Placental epithelial cell (primary cell): ENCODE results near the gene TVP23A.

DNA sequence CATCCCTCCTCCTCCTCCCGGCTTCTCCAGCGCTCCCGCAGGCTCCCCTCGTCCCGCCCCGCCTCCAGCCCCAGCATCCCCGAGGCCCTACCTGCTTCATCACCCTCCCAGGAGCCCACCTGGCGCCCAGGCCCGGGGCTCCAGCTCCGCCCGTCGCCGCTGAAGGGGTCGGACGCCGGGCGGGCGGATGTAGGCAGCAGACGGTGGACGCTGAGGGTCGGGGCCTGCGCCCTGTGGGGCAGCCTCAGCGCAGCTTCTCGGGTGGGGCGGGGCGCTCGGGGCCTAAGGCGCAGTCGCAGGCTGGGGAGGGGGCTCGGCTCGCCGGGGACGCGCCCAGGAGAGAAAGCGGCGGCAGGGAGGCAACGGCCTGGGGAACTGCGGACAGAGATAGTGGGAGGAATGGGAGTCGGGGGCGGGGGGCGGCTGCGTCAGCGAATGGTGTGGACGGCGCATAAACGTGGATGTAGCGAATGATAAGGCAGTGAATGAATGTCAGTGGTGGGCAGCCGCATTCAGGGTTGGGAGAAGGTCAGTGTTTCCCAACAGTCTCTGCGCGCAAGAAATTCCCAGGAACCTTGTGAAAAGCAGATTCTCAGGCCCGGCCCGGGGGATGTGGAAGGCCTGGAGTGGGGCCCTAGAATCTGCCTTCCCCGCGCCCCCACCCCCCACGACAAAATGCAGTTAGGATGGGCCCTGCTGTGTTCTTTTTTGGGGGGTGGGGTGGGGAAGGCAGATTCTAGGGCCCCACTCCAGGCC is at the start of gene TVP23A:
TSS of gene TVP23A (minus strand) at position 401 of the 756 bp plus-strand sequence.
- CAGE, long polyA plus RNA, result no peak

DNA sequence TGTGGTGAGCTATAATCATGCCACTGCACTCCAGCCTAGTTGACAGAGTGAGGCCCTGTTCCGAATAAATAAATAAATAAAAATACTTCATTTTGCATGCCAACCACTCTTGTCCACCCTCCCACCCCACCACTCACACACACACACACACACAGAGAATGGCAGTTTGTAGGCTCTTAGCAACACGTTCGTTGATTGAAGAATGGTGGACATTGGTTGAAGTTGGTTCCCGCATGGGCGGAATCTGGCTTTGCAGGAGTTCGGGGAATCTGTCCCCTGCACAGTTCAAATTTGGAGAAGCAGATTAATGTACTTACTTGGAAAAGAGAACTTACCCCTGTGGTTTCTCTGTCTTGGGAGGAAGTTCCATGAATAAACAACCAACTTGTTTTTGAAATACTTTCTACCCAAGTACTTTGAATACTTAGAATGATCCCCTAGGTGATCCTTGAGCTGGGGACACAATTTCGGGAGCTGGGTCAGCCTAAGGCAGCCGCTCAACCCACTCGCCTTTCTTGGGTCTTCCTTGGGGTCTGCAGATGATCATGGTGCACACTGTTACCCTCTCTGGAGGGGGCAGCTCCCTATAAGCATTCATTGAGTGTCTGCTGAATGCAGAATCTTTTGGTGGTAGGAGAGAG is 28.1 kb upstream of the TVP23A start:
- CAGE, long polyA plus RNA, result no peak

GRCh38 chr16:10888487-10889083 is 11.6 kb downstream of the CIITA start:
- CAGE, long polyA plus RNA, result no peak

DNA sequence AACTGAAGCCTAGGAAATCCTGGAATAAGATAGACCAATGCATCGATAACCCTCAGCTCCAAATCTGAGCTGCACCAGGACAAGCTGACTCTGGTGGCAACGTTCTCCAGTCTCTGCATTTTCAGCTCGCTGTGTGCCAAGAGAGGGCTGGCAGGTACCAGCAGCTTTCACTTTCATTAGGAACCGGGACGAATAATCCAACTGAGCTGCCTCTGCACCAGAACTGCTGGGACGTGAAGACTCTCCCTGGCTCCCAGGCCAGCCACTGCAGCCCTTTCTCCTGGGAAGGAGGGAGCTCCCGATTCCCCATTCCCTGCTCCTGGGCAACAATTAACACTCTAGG is 4.8 kb downstream of the DEXI start:
- CAGE, long polyA plus RNA, result no peak

GRCh38 chr16:10941339-10942125 is 736 bp downstream of the DEXI start:
- CAGE, long polyA plus RNA, result no peak

- CAGE, long polyA plus RNA, result no peak
These were observed 19.9 kb downstream of the CLEC16A start for GRCh38 chr16:10964213-10964671.

DNA sequence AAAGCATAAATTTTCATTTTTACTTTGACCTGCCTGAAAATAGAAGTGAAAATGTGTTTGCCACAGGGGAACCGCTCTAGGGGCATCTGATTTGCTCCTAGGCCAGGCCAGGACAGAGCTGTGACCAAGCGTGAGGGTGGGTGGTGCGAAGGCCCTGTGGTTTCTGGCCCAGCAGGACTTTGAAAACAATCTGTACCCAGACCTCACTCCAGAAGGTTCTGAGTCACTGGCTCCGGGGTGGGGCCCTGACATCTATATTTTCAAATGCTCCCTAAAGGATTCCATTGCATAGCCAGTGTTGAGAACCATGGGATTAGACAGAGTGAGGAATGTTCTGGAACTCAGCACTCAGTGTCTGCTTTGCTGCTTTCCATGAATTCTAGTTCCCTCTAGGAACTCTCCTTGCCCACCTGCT is 133.7 kb downstream of the CLEC16A start:
- CAGE, long polyA plus RNA, result no peak

- CAGE, long polyA plus RNA, result no peak
These were observed 127.5 kb downstream of the SOCS1 start for GRCh38 chr16:11128093-11129323.

GRCh38 chr16:11224718-11225970 is 30.9 kb downstream of the SOCS1 start:
- CAGE, long polyA plus RNA, result no peak

- CAGE, long polyA plus RNA, result no peak
These were observed 3.2 kb downstream of the SOCS1 start for GRCh38 chr16:11252870-11253203.

DNA sequence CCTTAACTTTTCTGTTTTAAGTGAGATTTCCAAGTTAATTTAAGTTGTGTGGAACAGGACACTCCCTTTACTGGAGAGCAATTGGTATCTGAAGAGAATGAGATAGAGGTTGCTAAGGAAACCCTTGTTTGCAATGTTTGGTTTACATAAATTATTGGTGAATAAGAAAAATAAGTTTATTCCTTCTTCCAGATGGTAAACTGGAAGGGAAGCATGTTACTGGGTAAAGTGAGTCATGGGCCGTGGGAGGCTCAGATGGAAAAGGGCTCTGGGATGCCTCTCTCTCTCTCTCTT is 19.3 kb downstream of the RMI2 start:
- CAGE, long polyA plus RNA, result no peak

GRCh38 chr16:11553435-11554022 is 26.5 kb upstream of the ENSG00000188897 start:
- CAGE, long polyA plus RNA, result no peak

DNA sequence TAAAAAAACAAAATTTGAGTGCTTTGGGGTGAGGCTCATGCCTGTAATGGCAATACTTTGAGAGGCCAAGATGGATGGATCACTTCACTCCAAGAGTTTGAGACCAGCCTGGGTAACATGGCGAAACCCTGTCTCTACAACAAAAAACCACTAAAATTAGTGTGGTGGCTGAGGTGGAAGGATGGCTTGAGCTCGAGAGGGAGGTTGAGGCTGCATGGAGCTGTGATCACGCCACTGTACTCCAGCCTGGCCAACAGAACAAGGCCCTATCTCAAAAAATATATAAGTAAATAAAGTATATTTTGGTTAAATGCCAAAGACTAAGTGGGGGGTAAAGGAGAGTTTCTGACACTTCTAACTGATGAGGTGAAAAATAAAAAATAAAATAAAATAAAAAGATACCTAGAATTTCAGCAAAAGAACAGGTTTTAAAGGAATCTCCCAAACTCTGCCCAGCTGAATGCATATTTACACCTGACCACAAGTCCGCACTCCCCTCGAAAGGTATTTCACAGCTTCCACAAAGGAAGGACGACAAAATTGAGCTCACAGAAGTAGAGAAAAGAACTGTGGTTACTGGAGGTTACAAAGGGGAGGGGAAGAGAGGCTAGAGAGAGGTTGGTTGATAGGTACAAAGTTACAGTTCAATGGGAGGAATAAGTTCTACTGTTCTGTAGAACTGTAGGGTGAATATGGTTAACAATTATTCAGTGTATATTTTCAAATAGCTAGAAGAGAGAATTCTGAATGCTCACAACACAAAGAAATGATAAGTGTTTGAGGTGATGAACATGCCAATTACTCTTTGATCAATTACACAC is 5.2 kb downstream of the LITAF start:
- CAGE, long polyA plus RNA, result no peak

GRCh38 chr16:11585272-11586453 is 1.1 kb downstream of the LITAF start:
- CAGE, long polyA plus RNA, result no peak

GRCh38 chr16:11604577-11605449 is 18.1 kb upstream of the LITAF start:
- CAGE, long polyA plus RNA, result no peak

- CAGE, long polyA plus RNA, result no peak
These were observed 23.4 kb upstream of the LITAF start for GRCh38 chr16:11610104-11610598.

GRCh38 chr16:11627836-11628673 is 40.2 kb upstream of the SNN start:
- CAGE, long polyA plus RNA, result no peak

GRCh38 chr16:11756131-11756654 is 13.5 kb upstream of the TXNDC11 start:
- CAGE, long polyA plus RNA, result no peak

DNA sequence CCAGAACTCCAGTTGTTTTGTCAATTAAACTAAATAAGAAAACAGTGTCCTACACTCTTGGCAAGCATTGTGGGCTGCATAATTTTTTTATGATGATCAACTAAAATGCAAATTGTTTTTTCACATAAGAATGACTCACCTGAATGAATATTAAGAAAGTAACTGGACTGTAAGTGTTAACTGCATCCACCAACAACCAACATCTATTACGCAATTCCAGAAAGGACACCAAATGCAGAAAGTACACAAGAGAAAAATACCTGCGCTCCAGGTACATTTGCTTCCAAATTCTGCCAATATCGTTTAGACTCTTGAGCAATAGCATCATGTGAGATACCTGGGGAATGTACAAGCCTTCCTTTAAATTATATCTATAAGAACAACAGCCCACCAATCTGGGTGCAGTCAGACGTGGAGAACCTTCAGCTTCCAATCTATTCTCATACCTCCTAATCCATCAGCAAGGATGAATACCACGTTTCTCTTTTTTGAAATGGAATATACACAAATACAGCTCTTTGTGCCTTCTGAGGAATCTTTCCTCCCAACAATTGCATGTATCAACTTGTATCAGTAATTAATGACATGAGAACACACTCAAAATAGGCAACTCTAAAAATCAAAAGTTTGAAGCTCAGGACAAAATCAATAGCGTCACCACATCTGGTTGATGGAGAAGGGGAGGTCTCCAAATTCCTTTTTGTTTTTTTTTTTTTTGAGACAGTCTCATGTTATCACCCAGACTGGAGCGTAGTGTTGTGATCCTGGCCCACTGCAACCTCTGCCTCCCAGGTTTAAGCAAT is 20.0 kb upstream of the TXNDC11 start:
- CAGE, long polyA plus RNA, result no peak

GRCh38 chr16:12097250-12098174 is 121.0 kb downstream of the SNX29 start:
- CAGE, long polyA plus RNA, result no peak